ENCODE data around the genes PTGR3 and SMIM21.

- PRO-cap: unidirectional peak, plus-strand start at chr18:74495583; bidirectional peak, plus-strand start at chr18:74495814, minus-strand start at chr18:74495797; bidirectional peak, plus-strand start at chr18:74496316, minus-strand start at chr18:74496028
These were observed 580 bp upstream of the CNDP2 start for GRCh38 chr18:74495394-74496172.

DNA sequence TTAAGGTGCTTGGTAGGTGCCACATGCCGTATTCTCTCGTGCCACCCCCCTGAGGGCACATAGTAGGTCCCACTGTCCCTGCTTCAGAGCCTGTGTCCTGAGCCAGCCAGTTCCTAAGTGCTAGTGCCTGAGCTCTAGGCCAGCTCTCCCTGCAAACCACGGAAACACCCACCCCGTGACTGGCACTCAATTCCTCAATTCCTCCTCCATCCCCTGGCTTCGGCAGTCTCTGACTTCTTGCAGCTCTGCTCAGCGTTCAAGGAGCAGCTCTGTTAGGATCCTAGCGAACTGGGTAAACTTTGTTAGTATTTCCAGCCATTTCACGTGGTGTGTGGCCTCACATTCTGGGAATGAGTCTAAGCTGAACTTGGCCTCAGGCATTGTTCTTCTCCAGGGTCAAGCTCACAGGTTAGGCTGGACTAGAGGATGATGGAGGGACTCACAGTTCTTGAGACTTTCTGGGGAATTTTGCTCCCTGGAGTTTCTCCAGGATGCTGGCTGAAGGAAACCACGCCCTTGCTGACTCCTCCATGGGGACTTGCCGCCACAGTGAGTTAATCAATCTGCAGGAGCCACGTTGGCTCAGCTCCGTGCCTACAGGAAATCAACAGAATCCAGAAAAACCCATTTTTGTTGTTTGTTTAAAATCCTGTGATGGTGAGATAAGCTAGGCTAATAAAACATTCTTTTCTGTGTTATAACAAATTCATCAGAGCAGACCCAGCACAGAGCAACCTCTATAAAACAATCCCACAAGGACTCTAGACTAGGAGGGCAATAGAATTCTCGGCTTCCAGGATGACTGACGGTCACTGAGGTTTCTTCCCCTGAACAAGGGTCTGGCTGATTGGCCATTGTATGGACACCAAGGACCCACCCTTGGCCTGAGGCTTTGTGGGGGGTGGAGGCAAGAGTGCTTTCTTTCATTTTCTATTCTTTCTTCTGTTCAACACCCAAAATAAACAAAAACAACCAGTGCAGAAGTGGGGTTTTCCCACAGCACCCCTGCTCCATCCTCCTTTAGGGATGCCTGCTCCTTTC is 12.5 kb downstream of the CNDP1 start:
- PRO-cap: no peak

GRCh38 chr18:74983060-74983758 is 225.7 kb downstream of the PTGR3 start:
- PRO-cap: no peak

DNA sequence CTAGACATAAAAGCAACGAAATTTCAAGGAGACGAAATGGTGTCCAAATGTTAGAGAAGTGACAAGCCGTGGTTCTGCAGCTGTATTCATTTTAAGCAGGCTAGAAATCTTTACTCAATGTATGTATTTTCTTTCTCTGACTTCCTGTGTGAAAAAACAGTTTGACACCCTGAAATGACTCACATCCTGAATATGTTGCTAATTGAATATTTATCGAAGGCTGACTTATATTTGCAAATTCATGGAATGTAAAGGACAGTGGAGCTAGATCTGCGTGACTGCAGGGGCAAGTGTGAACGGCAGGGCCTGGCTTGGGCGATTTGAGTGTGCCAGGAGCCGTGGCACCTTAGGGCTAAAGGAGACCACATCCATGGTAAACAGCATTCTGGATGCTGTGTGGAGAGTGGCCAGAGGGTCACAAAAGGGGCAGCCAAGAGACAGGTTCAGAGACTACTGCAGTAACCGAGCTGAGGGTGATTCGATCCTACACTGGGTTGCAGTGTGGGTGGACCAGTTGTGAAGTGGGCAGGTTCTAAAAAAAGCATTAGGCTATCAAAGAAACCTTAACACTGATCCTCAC is 213.9 kb downstream of the PTGR3 start:
- PRO-cap: no peak

GRCh38 chr18:75064167-75065026 is 144.5 kb downstream of the PTGR3 start:
- PRO-cap: no peak

GRCh38 chr18:75208798-75209892 is at the start of gene PTGR3:
PTGR3 (minus strand) TSS chr18:75209139.
- PRO-cap: bidirectional peak, plus-strand start at chr18:75209470, minus-strand start at chr18:75209135

GRCh38 chr18:75213774-75214165 is 3.2 kb downstream of the TSHZ1 start:
- PRO-cap: no peak

- PRO-cap: no peak
These were observed 6.1 kb downstream of the TSHZ1 start for GRCh38 chr18:75216555-75217235.

DNA sequence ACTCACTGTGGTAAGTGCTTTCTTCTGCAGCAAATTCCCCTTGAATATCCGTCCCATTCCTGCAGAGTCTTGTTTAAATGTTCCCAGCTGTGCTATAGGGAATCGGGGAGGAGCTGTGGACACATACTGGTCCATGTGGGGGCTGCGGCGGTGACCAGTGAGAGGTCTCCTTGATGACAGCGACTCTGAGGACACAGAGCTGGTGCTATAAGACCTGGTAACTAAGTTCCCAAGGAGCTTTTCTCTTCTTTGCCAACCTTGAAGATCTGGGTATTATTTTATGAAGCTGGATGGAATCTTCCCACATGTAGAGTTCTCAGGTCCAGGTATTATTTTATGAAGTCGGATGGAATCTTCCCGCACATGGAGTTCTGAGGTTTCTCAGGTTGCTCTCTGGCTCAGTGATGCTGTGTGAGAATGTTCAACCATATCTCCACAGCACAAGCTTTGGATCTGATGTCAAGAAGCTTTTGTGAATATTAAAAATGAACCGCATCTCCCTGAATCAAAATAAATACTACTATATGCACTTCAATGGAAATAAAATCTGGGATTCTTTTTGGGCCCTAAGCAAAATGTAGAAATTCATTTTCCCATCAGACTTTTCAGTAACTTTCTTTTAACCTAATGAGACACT is at the start of gene SMIM21:
SMIM21 (minus strand) TSS at position 275 of the 637 bp plus-strand sequence.
- PRO-cap: no peak

DNA sequence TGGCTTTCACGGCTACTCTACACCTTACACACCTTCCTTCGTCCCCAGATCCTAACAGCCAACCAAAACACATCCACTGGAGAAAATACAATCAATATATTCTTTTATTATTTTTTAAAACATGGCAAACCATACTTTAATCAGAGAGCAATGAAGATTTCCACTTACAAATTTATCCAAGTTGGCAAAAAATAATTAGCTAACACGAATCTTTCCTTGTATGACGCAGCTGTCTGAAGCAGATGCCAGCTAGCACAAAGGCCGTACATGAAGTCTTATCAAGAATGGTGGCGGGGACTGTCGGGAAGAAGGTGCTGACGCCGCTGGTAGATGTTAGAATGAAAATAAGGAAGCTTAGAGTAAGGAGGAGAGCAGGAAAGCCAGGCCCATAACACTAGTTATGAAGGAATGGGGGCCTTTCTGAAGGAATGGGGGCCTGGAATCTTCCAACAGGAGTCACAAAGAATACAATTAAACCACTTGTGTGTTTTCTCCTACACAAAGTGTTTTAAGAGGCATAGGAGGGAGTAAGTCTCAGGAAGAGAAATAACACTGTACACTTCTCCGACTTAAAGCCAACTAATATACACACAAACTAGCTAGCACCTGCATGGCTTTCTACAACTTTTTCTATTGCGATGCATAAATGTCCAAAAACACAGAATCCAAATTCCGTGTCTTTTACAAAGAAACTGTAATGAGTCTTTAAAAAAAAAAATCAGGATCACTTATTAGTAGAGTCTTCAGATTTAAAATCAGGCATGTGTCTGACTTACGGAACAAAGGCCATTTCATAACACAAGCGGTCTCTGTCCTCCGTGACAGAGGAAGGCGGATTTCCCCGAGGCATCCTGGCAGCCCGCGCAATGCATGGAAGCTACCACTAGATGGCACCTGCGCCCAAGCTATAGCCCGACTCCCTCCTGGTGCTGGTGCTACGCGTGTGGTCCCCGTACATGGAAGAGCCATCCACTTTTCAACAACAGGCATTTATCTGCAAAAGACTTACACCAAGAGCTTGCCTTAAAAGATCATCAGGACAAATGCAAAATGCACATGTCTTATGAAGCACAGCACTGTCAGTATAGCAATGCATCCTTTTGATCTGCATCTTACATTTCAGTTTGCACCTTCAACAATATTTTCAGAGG is 96.5 kb downstream of the ZNF516 start:
- PRO-cap: no peak

GRCh38 chr18:76421227-76421755 is 73.8 kb downstream of the ZNF516 start:
- PRO-cap: no peak

DNA sequence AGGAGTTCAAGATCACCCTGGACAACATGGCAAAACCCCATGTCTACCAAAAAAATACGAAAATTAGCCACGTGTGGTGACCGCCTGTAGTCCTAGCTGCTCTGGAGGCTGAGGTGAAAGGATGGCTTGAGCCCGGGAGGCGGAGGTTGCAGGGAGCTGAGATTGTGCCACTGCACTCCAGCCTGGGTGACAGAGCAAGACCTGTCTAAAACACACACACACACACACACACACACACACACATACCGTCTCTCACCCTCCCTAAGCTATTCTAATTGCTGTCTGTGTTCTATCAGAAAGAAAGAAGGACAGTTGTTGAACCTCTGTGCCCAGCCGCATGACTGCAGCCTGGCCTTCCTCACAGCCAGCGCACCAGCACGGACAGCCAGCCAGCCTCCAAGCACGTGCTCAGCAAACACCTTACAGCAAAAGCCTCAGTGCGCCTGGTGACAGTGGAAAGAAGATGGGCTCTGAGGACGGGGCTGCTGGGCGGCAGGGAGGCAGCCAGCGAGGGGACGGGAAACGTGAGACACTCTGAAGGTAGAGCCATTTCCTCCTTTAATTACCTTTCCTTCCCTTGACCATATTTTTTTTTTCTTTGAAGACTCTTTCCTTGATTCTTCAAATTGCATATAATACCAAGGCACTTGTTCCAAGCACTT is 58.1 kb downstream of the ZNF516 start:
- PRO-cap: no peak

GRCh38 chr18:76490054-76490317 is 5.1 kb downstream of the ZNF516 start:
- PRO-cap: no peak

DNA sequence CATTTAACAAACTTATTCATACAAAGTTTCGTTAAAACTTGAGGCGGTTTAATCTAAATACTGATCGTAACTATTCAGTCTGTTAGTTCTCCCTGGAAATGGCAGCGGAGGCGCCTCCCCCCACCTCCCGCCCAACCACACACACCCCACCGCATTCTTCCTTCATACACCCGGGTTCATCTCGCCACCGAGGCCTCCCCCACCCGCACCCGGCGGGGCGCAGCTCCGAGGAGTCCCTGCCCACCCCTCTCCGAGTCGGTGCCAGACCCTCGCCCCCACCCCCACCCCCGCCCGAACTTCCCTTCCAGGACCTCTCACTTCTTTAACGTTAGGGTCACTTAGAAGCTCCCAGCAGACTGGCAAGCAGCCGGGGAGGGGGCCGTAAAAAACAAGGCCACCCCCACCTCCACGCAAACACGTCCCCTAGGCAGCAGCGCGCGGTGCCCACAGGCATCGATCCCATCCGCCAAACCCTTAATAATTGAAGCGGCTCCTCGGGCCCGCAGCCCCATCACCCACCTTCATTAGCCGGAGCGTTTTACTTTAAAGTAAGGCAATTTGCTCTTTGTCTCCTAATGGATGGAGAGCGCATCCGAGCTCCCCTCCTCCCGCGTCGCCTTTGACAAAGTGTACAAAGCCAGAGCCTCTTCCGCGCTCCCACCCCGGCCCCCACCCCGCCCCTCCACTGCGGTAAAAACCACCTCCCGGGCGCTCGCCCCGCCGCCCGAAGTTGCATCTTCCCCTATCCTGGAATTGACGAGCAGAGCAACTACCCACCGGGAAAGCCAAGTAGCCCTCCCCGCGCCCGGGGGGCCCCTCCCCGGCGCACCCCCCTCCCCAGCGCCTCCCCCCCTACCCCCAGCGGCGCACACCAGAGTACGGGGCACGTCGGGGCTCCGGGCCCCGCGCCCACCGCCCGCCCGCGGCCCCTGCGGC is 595 bp downstream of the ZNF516 start:
- PRO-cap: bidirectional peak, plus-strand start at position 325 of the sequence, minus-strand start at position 359 of the sequence; bidirectional peak, plus-strand start at position 873 of the sequence, minus-strand start at position 732 of the sequence

GRCh38 chr18:76588377-76589373 is 93.6 kb upstream of the ZNF516 start:
- PRO-cap: no peak

- PRO-cap: no peak
These were observed 1.3 kb downstream of the ZNF236 start for GRCh38 chr18:76823520-76824179.

DNA sequence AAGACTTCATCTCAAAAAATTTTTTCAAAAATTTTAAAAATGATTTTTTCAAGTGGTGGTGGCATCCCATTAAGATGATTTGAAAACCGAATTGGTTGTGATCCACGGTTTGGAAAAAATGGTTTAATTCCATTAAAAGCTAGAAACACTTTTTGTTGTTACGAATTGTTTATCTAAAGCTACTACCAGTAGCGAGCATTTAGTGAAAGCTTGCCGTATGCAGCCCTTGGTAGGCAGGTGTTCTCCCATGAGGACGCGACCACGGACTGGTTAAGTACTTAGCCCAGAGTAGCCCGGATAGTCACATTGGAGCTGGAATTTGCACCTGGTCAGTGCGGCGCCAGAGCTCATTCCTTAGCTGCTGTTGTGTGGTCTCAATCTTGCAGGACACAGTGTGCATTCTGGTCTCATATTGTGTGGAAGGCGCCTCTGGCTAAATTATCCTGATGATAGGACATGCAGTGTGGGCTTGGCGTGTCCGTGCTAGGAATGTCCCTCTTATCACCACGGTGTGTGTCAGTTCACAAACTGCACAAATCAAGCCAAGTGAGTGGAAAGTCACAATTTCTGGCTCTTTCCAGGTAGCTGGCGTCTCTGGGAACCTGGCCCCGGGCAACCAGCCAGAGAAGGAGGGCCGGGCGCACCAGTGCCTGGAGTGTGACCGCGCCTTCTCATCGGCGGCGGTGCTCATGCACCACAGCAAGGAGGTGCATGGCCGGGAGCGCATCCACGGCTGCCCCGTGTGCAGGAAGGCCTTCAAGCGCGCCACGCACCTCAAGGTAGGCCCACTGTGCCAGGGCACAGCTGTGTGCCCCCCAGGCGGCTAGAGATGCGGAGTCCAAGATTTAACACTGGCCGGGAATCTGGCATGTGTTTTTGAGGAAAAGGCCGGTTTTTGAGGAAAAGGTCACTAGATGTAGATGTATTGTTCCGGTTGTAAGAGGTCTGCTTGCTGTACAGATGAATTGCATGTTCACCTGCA is 133.3 kb downstream of the ZNF236 start:
- PRO-cap: no peak

DNA sequence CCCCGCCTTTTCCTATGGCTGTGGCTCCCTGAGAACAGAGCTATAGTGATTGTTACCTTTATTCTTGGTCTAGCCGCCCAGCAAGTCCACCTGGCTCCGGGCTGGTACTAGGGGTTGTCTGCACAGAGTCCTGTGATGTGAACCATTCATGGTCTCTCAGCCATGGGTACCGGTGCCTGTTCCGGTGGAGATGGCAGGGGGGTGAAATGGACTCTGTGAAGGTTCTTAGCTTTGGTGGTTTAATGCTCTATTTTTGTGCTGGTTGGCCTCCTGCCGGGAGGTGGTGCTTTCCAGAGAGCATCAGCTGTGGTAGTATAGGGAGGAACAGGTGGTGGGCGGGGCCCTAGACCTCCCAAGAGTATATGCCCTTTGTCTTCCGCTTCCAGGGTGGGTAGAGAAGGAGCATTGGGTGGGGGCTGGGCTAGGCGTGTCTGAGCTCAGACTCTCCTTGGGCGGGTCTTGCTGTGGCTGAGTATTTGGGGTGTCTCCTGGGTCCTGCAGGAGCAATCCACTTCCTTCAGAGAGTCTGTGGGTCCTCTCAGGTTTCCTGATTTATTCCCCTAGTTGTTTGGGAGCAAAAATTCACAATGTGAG is 143.3 kb downstream of the ZNF236 start:
- PRO-cap: bidirectional peak, plus-strand start at position 475 of the sequence, minus-strand start at position 237 of the sequence

- PRO-cap: no peak
These were observed 153.8 kb downstream of the MBP start for GRCh38 chr18:76978538-76979463.

DNA sequence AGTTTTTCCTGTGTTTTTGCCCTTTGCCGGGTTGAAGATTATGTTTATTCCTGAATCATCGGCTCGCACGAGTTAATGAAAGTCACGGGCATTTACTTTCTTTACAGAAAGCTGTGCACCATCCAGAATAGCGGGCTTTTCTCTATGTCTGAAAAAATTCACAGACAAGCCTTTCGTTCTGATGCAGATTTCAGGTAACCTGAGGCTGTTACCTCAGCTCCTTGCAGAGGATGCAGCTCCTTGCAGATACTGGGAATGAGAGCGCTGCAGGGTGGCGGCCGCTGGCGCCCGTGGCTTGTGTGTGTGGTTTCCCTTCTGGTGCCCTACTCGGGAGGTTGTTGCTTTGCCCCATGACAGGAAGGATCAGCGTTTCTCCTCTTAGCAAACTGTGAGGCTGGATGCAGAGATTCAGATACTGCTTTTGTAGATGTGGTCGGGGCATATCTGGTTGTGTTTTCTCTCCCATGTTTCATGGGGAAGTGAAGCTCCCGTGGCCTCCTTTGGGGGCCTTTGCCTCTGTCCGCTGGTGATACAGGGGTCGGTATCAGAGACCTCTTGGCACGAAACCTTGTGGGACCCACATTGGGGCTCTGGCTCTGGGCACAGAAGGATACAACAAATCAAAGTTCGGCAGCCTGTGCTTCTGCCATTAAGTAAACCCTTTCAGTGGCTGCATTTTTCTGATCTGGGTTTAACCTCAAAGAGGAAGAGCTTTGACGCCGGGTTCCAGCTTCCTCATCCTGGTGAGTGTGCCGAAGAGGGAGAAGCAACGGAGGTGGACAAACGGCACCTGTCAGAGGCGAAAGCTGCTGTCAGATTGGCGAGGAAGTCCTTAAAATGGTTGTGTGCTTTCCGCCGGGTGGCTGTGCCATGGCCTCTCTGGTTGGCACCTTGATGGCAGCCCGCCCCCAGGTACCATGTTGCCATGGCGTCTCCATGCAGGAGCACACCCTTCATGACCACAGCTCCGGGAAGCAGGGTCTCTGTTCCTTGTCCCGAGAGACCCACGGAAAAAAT is 127.8 kb downstream of the MBP start:
- PRO-cap: no peak

Measured in LUHMES (cell line).